Right lobe of liver (tissue), 4 donors: ENCODE measurements around a stretch of chr18.

DNA sequence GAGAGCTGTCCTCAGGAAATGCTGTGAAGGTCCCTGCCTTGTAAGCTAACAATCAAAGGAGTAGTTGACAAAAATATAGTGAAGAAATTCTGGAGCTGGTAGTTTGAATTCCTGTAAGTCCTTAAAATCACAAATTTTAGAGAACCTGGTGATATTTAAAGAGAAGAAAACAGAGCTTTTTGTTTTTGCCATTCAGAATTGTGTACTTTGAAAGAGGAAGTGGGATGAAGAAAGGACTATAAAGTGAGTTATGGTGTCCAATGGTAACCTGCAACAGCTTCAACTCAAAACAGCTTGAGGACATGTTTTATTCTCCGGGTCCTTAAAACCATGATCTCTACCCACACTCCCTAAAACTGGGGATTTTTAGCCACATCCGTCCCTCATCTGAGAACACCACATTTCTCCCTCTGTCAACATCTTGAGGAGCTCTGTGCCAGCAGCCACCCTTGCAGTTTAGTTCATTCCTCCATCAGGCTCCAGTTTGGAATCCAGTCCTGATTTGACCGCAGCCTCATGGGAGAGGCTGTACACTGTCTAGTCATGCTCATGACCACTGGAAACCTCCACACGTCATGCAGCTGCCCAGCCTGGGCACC, 62.5 kb downstream of the C18orf63 start:
- PRO-cap, 4 experiments: no peak in any of the 4 experiments
- RAMPAGE, long total RNA, 2 experiments: no peak in any of the 2 experiments

DNA sequence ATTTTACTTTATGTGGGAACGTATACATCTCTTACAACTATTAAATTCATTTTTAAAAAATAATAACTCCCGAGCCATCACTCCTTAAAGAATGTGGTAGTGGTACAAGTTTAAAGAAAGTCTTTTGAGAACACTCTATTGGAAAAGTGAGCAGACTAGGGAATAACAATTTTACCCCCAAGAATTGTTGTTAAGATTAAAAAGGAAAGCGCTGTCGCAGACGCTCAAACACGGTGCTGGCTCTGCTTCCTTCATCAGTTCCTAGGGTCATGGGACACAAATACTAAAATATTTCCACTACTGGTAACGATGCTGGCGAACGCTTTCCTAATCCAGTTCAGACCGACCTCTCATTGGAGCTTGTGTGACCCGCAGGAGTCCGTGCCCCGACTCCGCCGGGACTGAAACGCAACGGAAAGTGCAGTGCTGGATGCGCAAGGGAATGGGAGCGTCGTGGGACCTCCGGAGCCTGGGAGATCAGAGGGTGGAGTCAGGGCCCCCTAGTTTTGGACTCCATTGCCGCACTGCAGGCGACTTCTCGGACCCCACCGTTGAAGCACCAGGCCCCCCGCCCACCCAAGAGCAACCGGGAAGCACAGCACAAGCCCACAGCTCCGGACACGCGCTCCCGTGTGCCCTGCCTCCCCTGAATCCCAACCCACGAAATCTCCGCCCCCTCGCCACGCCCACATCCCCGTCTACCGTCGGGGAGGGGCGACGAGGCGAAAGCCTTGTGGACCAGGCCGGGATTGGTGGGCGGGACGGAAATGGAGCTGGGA, 580 bp upstream of the CNDP2 start:
- PRO-cap, 4 experiments: peak in 4 of 4 experiments; most common plus-strand start position 416 of the sequence (in 3); most common minus-strand start position 403 of the sequence (in 4)
- RAMPAGE, long total RNA, 2 experiments: start-site peak on the minus strand in 1 of 2 experiments, centred at position 651 of the sequence, 9 reads per replicate

DNA sequence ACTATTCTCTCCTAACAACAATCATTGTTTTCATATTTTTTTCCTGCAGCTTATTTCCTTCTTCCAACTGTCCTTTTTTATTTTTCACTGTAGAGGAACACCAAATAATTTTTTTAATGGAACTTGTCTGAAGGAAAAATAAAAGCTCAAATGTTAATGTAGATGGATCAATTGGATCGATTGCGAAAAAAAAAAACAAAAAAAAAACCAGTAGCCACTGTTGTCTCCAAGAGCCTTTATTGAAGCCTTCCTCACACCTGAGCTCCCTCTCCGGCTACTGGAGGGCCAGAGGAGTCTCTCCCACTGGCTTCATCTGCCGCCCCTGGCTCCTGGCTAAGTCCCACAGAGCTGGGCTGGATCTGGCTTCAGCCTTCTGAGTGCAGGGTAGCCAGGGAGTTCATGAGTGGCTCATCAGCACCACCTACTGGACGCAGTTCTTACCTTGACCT, 17.4 kb downstream of the CNDP1 start:
- PRO-cap, 4 experiments: peak in 4 of 4 experiments; most common minus-strand start position 340 of the sequence (in 4)
- RAMPAGE, long total RNA, 2 experiments: no peak in any of the 2 experiments

DNA sequence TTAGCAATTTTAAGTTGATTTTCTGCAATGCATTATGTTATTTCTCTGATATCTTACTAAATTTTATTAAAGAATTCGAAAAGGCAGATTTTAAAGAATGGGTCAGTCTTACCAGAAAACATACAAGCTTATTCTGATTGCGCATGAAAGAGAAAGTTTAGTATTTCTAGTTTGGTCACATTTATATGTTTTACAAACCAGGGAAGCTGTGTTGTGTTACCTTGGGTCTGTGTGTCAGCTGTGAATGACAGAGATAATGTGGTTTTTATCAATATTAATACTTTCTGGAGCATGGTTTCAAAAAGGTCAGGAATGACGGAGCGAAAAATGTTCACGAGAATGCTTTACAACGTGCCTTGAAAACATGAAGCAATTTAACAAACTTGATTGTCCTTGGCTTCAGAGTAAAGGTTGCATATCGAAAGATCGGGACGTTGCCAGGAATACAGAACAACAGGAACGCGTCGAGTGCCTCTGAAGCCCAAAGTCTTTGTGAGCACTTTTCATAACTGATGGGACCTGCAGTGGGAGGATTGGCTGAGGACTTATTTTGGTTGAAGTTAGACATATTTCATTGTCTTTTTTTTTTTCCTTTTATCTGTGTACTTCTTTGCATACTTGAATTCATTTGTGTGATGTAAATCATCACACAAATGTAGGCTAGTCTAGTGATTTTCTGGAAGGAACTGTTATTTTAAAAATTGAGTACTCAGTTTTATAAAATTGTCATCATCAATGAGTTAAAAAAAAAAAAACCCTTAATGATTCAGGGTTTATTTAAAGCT, 206.1 kb downstream of the ZNF407 start:
- PRO-cap, 4 experiments: peak in 3 of 4 experiments; most common plus-strand start position 506 of the sequence (in 3); most common minus-strand start position 366 of the sequence (in 3)
- RAMPAGE, long total RNA, 2 experiments: no peak in any of the 2 experiments

DNA sequence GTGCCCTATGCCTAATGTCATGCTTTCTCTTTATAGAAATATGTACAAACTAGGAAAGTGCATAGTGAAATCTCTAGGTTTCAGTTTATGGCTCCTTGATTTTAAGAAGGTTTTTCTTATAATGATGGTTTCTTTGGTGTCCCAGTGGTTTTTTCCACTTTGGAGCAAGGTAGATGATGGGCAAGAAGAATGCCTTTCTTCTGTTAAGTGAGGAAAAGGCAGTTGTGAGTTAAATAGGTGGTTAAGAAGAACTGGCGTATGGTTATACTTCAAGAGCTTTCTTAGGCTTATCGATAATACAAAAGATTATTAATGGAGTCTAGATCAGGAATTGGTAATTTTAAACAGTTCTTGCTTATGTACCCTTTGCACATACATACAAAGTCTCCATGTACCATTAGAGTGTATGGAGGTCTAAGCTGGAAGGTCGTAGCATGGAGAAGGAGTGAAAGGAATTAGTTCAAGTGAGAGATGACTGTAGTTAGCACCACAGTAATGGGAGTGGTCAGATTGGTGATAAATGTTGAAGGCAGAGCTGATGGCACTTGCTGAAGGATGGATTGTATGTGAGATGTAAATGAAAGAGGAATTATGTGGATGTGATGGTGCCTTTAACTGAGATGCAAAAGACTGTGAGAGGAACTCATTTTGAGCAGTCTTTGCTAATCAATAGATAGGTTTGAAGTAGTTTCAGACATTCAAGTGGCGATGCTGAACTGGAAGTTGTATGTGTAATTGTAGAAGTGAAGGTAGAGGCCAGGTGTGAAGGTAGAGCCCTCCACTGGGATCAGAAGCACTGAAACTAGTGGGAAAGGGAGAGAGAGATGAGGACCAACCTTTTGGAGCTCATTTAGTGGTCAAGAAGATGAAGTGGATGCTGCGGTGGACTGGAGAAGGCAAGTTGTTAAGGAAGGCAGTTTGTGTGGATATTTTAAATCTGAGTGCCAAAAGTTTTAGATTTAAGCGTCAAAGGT, 212.0 kb downstream of the ZNF407 start:
- PRO-cap, 4 experiments: no peak in any of the 4 experiments
- RAMPAGE, long total RNA, 2 experiments: no peak in any of the 2 experiments

DNA sequence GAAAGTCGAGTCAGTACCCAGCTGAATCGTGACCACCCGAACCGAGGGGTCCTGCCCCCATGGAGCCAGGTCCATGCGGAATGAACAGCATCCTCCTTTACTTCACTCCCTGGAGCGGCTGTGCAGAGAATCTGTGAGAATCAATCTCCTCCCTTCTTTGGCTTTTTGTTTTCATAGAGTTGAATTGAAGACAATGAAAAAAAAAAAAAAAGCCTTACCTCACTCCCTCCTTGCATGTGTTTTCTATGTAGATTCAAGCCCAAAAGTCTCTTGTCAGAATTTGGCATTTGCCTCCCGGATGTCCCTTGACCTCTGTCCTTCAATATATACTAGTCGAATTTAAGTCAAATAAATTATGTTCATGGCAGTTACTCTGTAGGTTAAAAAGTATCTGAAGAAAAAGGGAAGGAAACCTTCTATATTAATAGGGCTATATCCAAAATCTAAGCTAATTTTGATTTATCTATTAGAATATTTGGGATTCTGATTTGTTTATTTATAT, 162.3 kb downstream of the PTGR3 start:
- PRO-cap, 4 experiments: peak in 4 of 4 experiments; most common minus-strand start position 300 of the sequence (in 4)
- RAMPAGE, long total RNA, 2 experiments: no peak in any of the 2 experiments

GRCh38 chr18:75053040-75053524, 155.9 kb downstream of the PTGR3 start:
- PRO-cap, 4 experiments: no peak in any of the 4 experiments
- RAMPAGE, long total RNA, 2 experiments: no peak in any of the 2 experiments

DNA sequence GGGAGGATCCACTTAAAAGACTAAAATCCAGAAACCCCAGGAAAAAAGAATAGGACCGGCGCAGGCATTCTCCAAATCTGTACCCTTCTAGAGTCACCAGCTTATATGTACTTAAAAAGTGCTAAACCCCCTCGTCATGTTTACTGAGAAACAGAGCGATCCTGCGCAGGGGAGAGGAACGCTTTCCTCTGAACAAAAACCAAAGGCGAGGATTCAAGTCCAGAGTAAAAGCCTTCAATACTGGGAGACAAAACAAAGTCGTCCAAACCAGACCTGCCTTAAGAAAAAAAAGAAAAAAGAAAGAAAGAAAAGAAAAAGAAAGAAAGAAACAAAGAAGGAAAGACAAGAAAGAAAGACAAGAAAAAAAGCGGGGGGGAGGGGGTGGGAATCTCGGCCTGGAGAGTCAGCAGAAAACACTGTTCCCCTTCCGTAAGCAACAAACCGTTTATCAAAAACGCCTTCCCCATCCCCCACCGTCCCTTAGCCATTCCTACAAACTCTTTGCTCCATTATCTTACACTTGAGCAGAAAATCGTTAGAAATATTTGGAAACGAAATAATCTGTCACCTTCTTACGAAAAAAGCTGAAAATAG, 3.4 kb downstream of the PTGR3 start:
- PRO-cap, 4 experiments: no peak in any of the 4 experiments
- RAMPAGE, long total RNA, 2 experiments: no peak in any of the 2 experiments

GRCh38 chr18:75230571-75230951, 20.0 kb downstream of the TSHZ1 start:
- PRO-cap, 4 experiments: no peak in any of the 4 experiments
- RAMPAGE, long total RNA, 2 experiments: no peak in any of the 2 experiments

- PRO-cap, 4 experiments: no peak in any of the 4 experiments
- RAMPAGE, long total RNA, 2 experiments: no peak in any of the 2 experiments
Measured at GRCh38 chr18:76351878-76352630, 143.0 kb downstream of the ZNF516 start.

GRCh38 chr18:76449922-76450811, 44.9 kb downstream of the ZNF516 start:
- PRO-cap, 4 experiments: peak in 4 of 4 experiments; most common plus-strand start chr18:76450661 (in 4); most common minus-strand start chr18:76450607 (in 1)
- RAMPAGE, long total RNA, 2 experiments: no peak in any of the 2 experiments

DNA sequence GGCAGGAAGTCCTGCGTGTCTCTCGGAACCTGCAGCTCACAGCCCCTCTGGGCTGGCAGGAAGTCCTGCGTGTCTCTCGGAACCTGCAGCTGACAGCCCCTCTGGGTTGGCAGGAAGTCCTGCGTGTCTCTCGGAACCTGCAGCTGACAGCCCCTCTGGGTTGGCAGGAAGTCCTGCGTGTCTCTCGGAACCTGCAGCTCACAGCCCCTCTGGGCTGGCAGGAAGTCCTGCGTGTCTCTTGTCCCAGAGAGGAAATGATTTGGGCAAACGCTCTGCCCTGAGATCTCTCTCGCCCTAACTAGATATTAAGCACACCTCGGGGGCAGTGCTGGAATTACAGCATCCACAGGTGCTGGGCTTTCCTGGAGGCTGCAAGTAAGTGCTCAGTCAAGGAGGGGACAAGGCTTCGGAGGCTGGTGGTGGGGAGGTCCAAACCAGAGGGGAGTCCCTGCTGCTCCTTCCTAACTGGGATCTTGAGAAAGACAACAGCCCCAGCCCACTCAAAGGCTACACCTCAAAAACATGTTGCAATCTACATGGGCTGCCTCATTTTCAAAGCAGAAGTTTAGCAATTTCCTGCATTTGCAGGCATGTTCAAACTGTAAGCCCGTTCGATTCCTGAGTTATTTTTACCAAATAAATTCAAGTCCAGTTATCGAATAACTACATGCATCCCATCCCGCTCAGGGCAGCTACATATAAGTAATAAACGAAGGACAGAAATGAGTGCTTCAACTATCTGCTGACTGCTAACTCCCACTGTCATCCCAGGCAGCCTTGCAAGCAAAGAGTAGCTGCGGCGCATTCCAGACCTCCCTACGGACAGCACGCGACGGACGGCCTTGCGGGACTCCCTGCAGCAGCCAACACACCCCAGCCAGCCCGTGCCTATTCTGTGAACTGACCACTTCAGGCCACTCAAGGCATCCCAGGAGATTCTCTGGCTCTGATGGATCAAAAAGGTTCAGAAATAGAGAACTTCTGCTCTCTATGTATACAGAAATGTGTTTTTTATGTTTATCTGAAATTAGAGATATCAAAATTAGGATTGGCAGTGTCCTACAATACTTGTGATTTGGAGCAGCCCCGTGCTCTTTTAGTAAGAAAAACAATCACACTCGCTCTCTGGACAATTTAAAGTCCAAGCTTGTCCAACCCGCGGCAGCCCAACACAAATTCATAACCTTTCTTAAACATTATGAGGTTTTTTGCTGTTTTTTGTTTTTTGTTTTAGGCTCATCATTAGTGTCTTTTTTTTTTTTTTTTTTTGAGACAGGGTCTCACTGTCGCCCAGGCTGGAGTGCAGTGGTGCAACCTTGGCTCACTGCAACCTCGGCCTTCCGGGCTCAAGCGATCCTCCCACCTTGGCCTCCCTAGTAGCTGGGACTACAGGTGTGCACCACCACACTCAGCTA, 27.4 kb downstream of the ZNF516 start:
- PRO-cap, 4 experiments: no peak in any of the 4 experiments
- RAMPAGE, long total RNA, 2 experiments: no peak in any of the 2 experiments

GRCh38 chr18:76559239-76559624, 64.2 kb upstream of the ZNF516 start:
- PRO-cap, 4 experiments: no peak in any of the 4 experiments
- RAMPAGE, long total RNA, 2 experiments: no peak in any of the 2 experiments

DNA sequence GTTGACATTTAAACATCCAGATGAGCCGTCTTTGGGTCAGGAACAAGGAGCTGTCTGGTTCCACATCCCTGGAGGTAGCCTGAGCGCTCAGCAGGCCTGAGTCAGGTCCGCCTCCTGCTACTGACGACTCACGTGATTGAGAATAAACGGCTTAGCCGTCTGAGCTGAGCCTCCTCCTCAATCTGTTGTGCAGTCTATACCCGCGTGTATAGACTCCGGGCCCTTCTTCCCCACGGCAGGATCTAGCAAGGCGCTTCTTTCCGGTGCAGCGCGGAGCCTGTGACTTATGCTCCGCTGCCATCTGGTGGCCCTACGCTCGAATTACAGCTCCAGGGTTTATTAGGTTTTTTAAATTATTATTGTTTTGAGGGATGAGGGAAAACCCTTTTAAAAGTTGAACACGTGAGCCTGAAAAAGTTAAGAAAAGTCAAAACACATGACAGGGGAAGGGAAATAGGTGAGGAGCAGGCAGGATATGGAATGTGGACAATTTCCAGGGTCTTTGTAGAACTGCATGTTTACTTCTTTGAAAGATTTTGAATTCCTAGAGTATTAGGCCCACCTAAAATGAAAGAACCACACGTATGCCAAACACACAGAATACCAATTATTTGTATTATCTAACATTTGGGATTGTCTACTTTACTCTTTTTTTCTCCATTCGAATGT, 112.5 kb upstream of the ZNF236 start:
- PRO-cap, 4 experiments: no peak in any of the 4 experiments
- RAMPAGE, long total RNA, 2 experiments: no peak in any of the 2 experiments

GRCh38 chr18:77055306-77056262, 77.0 kb downstream of the MBP start:
- PRO-cap, 4 experiments: peak in 4 of 4 experiments; most common plus-strand start chr18:77056035 (in 4); most common minus-strand start chr18:77056043 (in 2)
- RAMPAGE, long total RNA, 2 experiments: start-site peak on the minus strand in 1 of 2 experiments, at chr18:77055845-77055928 at its widest, 9 reads per replicate

GRCh38 chr18:77089939-77091035, 42.3 kb downstream of the MBP start:
- PRO-cap, 4 experiments: peak in 1 of 4 experiments; most common minus-strand start chr18:77090917 (in 1)
- RAMPAGE, long total RNA, 2 experiments: no peak in any of the 2 experiments

DNA sequence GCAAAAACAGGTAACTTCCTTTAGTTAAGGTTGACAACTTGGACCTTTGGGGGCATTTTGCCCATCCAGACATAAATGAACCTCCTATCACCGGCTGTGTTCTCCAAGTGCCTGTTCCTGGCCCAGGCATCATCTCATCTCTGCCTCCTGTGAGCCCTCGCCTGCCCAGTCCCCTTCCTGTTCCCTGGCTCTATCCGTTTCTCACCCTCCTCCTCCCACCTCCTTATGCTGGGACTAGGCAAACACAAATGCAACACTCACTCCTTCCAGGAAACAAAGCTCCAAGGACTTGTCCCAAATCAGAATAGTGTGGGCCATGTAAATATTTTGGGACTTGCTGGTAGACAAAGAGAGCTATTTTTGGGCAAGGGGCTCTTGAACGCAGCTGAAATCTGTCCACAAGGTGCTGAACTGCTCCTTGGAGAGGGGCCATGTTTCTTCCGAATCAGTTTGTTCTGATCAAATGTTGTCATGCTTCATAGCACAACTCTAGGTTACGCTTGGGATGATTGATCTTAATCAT, 25.3 kb downstream of the MBP start:
- PRO-cap, 4 experiments: no peak in any of the 4 experiments
- RAMPAGE, long total RNA, 2 experiments: no peak in any of the 2 experiments

GRCh38 chr18:77140608-77141300, 8.2 kb upstream of the MBP start:
- PRO-cap, 4 experiments: peak in 3 of 4 experiments; most common plus-strand start chr18:77140964 (in 1); most common minus-strand start chr18:77140817 (in 2)
- RAMPAGE, long total RNA, 2 experiments: no peak in any of the 2 experiments

DNA sequence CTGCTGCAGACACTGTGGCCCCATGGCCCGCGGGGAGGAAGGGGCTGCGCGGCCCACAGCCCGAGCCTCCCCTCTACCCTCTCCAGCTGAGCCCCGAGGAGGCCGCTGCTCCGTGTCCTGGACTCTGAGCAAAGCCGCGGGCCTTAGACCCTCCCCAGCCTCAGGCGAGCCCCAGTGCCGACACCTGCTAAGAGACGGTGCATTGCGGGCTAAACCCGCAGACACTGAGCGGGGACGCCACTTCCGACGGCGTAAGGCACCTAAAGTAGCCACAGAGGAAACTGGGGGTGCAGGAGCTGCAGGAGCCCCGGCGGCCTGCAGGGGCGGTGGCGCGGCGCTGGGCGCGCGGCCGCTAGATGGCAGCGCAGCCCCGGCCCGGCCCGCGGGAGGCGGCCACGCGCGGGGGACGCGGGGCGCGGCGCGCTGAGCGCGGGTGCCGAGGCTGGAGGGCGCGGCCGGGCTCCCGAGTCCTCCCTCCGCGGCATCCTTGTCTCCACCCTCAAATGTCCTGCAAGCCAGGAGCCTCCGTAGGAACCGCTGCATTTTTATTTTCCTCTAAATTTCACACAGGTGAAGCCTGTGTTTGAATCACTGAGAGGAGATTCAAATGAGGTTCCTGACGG, 650.4 kb downstream of the GALR1 start:
- PRO-cap, 4 experiments: no peak in any of the 4 experiments
- RAMPAGE, long total RNA, 2 experiments: no peak in any of the 2 experiments

GRCh38 chr18:78495862-78496242, 483.8 kb upstream of the SALL3 start:
- PRO-cap, 4 experiments: no peak in any of the 4 experiments
- RAMPAGE, long total RNA, 2 experiments: no peak in any of the 2 experiments